Measurements from ENCODE around the genes ZNF286A, ZSWIM7 and PIGL.

GRCh38 chr17:15430807-15431663 is 36.4 kb downstream of the CDRT4 start:
- PRO-cap, result no peak

DNA sequence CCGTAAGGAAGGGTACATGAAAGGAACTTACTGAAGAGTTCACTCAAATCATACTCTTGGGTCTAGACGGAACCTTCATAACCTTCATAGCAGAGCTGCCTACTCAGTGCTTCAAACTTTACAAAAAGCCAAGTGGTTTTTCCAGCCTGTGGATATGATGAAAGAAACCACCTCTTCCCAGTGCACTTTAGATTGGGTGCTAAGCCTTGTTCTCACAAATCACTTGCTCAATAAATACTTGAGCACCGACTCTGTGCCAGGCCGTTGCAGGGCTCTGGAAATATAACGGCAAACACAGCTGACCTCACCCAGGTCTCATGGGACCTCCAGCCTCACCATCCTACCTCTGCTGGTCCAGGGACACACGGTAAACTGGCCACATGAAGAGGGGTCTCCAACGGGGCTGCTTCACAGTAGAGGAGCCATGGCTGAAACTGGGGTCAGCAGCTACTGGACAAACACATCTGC is 35.6 kb downstream of the CDRT4 start:
- PRO-cap, result no peak

DNA sequence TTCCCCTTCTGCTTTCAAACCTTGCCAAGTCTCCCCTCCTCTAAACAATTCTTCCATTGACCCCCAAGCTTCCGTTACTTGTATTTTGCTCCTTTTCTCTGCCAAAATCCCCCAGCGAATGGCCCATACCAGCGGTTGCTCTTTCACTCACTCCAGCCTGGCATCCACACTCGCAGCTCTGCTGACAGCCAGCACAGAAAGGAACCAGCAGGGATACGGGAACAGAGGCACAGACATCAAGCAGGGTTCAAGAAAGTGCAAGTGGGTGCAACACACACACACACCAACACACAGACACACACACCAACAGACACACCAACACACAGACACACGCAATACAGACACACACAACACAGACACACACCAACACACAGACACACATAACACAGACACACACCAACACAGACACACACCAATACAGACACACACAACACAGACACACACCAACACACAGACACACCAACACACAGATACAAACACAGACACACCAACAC is 2.7 kb downstream of the CDRT4 start:
- PRO-cap, result no peak

- PRO-cap, result no peak
Observed at GRCh38 chr17:15622282-15622648, 2.8 kb upstream of the FBXW10B start.

DNA sequence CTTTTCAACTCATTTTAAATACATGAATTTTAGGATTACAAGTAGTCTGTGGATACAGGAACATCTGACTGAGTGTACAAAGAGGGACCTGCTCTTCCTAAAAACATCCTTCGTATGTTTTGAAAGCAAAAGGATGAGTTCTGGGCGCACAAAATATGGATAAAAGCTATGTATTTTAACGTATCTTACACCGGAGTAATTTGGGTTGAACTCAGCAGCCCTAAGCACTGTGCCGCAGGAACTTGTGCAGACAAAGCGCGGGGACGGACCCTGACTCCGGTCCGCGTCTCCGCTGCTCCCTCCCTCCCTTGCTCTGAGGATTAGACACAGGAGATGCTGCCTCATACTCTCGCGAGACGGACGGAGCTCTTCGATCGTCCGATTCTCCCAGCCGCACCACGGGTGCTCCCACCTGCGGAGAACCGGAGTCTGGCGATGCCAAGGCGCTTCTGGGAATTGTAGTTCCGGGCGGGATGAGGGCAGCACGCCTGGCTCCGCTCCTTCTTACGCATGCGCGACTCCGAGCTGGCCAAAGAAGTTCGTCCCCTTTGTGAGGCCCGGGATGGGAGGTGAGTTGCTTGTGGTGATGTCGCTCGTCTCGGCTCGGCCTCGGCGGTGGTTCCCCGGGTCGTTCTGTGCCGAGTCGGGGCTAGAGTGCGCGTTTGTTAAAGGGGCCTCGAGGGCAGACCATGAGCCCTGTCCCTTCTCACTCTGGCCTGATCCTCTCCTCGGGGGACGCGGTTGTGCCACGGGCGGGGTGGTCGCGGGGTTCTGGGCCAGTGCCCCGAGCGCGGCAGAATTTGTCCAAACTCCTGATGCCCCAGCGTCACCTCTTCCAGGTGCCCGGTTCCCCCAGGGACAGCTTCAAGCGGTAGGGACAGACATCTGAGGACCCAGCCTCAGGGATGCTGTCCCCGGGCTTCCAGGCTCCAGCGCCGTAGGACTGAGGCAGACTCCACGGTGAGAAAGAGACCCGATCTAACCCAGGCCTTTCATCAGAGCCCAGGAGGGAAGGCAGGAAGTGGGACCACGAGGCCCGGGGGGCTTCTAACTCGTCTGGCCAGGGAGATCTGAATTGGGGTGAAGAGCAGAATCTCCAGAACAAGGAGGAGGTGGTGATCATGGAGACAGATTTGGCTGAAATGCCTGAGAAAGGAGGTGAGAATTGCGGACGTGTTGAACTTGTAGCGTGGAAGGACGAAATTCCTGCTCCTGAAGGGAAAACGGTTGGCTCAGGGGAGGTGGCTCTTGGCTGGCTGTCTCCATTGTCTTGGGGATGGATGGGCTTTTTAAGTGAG is at the start of gene ZNF286A:
ZNF286A (plus strand) TSS at position 544 of the 1,298 bp plus-strand sequence.
- PRO-cap, result bidirectional peak, plus-strand start at position 553 of the sequence, minus-strand start at position 315 of the sequence

- PRO-cap, result no peak
Observed at GRCh38 chr17:15749592-15750286, 17.7 kb downstream of the TBC1D26 start.

DNA sequence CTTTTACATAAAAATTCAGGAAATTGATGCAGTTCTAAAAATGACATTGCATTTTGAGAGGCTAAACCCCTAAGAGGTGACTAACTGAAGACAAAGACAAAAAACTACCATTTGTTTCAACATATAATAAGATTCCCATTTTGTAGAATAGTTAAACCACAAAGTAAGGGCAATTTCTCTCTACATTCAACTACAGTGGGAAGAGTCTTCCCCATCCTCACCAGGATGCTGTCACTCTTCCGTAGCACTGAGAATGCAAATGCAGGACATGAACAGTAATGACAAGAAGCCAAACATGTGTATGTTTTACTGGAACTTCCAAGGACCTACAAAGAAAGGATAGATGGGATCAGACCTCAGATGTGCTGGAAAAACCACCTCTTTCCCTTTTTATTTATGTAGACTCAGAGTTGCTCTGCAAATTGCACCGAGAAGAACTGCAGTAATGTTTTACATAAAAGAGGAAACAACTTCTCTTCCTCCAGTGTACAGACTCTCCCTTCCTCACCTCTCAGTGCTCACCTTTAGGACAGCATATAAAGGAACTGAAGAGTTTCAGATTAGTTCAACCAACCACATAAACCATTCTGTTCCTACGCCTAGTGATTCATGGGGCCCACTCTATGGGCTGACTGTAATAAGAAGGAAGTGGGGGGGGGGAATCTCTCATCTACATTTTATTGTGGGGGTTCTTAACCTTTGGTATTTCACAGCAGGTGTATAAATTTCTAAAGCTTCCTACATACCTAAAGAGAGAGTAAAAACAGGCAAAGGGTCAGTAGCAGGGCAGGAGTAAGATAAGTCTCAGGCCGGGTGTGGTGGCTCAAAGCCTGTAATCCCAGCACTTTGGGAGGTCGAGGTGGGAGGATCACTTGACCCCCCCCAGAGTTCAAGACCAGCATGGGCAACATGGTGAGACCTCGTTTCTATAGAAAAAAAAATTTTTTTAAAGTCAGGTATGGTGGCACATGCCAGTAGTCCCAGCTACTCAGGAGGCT is 18.4 kb downstream of the ZSWIM7 start:
- PRO-cap, result no peak

- PRO-cap, result bidirectional peak, plus-strand start at chr17:15999824, minus-strand start at chr17:15999661
Observed at GRCh38 chr17:15998973-15999879, at the start of gene ZSWIM7. ZSWIM7 (minus strand) TSS chr17:15999704.

DNA sequence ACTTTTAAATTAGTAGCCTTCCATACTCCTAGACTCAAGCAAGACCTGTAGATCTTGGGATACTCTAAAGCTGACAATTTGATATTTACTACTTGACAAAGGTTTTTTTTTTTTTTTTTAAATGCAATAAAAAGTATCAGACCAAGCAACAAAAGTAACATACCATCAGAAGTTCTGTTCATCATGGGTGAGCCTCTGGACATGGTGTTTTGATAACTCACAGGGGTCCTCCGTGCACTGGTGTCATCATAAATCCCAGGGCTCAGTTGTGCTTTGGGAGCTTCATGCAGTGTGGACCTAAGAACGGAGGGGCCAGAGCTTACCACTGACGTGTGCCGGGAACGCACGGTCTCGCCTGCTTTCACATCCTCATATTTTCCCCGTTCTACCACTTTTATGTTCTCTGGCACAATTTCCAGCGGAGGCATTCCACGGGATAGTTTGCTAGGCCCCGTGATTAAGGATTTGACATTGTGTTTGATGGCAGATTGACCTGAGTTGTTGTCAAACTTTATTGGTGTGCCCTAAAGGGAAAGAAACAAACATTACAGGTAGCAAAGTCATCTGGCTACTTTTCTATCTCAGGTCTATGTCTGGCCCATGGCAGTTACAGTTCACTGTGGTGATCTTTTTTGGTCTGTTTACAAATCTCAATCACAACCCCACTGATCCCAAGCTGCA is 70.5 kb downstream of the TTC19 start:
- PRO-cap, result no peak

DNA sequence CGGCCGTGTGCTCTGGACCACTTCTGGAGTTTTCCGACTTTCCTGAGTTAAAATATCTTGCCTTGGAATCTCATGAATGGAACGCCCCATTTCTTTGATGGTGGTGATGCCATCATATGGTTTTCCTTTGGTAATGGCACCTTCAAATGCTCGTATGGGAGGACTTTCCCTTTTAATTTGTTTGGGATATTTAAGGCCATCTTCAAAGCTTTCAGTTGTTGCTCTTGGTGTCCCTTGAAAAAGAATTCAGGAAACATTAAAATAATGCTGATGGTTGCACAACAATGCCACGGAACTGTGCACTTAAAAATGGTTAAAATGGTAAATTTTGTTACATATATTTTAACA is 71.8 kb downstream of the TTC19 start:
- PRO-cap, result no peak

- PRO-cap, result bidirectional peak, plus-strand start at chr17:16217218, minus-strand start at chr17:16217128
Observed at GRCh38 chr17:16216764-16217878, at the start of gene PIGL. PIGL (plus strand) TSS chr17:16217210.

DNA sequence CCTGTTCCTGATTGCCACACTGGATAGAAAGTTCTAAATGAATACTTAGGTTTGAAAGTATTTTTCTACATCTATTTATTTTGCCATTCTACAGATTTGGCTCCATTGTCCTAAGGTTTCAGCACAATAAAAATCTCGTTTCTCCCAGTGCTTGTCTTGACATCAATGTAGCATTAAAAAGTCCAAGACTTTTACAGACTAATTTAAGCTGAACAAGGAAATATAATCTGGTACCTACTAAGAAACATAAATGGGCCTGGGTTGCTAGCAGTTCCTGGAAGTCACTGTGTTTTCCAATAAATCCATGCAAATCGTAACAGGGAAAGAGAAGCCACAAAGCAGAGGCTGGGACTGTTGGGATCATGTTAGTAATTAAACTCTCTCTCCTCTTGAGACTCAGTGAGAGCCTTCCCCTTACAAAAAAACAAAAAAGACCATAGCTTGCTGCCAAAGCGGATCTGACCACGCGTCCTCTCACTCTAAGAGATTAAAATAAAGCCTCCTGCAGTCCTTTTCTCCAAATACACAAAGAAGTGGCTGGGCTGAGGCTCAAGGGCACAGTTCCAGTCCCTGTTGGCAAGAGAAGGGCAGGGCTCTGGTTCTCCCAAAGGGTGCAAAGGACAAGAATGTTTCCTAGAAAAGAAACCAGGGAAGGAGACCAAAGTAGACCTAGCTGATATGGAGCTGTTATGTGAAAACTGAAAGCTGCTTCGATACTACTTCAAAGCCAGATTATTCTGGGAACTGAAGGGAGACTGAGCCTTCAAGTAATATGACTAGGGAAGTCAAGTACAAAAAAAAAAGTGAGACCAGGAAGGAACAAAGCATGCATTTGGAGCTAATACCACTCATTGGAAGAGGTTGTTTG is 38.5 kb downstream of the PIGL start:
- PRO-cap, result bidirectional peak, plus-strand start at position 634 of the sequence, minus-strand start at position 525 of the sequence

DNA sequence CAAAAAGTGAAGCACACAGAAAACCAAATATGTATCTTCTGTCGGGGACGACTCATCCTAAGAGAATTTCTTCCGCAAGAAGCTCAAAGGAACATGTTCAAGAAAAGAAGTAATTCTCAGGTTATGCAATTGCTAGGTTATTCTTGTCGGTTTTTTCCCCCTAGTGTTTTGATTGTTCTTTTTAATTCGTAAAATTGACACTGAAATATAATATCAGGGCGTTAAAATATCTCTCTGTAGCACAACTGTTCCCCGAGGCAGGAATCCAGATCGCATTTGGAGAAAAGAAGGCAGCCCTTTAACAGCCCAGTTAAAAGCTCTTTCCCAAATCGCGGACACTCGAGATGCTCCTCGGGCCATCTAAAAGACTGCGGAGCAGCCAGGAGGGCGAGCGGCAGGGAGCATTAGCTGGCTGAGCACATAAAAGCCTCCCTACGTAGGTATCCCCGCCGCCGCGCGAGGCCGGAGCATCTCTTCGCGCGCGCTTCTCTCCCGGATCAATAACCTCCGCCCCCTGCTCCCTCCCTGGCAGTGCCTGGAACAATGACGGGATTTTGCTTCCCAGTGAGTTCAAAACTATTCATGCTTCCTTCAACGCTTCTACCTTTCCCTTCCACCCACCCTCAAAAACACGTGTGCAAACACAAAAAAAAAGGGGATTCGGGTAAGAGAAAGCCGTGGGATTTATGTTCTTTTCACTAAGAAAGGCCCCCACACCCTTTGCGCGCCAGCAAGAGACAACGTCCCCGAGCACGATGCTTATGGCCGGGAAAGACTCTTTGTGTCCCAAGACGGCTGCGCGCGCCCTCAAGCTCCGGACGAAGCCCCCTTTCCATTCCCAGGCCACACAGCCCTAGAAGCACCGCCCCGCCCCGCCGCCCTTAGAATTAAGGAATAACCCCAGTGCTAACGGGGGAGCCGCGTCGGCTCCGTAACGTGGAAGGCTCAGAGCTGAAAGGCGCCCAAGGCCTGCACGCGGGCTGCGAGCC is 1.0 kb downstream of the CENPV start:
- PRO-cap, result bidirectional peak, plus-strand start at position 449 of the sequence, minus-strand start at position 422 of the sequence

- PRO-cap, result no peak
Observed at GRCh38 chr17:16436051-16436947, 20.9 kb downstream of the TRPV2 start.

- PRO-cap, result no peak
Observed at GRCh38 chr17:16438194-16438558, 22.8 kb downstream of the TRPV2 start.

DNA sequence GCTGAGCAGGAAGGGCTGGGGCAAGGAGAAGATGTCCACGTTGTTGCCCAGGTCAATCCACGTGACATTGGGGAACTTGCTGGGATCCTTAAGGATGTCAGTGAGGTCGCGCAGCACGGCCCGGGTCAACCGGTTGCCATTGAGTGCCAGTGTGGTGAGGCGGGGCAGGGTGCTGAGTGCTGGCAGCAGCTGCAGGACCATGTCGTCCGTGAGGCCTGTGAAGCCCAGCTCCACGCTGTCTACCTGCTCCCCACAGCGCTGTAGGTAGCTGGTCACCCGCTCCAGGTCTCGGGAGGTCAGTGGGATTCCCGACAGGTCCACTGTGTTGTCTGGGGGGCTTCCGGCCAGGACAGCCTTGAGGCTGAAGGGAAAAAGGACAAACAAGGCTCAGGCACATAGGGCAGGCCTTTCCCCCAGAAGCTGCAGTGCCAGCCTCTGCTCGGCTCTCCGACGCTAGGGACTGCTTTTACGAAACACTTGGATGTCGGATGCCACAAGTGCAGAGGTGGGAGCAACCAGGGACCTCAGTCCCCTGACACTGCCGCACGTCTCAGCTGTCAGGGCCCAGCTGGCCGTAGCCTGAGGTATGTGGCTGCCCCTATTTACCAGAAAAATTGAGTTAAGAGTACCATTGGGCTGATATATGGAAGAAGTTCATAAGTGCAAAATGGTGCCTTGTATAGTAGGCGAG is 28.5 kb downstream of the TRPV2 start:
- PRO-cap, result no peak

- PRO-cap, result no peak
Observed at GRCh38 chr17:16465207-16465958, 26.6 kb downstream of the LRRC75A start.

GRCh38 chr17:16470148-16470731 is 21.8 kb downstream of the LRRC75A start:
- PRO-cap, result no peak

DNA sequence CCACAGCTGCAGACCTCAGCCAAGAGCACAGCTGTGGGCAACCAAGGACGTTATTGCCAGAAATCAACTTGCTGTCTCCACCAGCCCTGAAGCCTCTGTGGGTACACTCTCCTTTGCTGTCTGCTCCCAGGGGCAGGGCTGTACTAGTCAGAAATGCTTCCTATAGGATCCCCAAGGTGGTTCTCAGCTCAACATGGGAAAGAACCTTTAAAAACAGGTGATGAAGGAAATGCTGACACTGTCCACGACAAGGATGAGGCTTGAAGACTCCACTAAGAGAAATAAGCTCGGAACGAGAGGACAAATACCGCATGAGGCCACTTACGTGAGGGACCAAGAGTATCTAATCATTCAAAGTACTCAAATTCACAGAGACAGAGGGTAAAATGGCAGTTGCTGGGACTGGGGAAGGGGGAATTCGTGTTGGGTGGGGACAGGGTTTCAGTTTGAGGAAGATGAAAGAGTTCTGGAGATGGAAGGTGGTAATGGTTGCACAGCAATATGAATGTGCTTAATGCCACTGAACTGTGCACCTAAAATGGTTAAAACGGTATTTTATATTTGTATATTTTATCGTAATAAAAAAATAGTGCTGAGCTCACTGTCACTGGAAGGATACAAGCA is 20.4 kb downstream of the LRRC75A start:
- PRO-cap, result no peak

DNA sequence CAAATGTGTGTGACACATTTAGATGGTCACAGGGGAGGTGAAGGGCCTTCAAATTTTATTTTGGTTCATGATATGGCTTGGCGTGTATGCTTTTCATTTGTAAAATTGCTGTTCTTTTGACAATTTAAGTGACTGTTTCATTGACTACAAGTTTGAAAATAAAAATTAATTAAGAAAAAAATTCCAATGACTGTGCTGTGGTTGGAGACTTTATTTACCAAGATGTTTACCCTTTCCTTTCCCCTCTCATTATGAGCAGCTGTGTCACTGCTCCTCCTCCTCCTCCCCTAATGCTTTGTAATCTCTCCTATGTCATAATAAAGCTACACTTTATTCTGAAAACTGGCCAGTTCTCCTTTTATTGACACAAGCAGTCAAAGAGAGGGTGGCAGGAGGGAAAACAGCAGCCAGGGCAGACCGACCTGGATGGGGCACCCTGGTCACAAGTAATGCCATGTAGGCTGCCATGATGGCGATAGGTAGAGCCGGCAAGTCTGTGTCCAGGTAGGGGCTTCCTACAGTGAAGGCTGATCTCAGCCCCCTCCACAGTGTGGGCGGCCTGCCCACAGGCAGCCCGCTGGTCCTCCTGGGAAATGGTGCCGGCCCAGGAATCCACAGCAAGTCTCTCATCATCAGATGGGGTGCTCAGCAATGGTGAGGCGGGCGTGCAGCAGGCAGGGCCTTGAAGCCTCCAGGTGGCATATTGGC is 49.2 kb downstream of the TNFRSF13B start:
- PRO-cap, result no peak